Neural crest cell (in vitro differentiated cells): ENCODE data around the gene FAM221B.

DNA sequence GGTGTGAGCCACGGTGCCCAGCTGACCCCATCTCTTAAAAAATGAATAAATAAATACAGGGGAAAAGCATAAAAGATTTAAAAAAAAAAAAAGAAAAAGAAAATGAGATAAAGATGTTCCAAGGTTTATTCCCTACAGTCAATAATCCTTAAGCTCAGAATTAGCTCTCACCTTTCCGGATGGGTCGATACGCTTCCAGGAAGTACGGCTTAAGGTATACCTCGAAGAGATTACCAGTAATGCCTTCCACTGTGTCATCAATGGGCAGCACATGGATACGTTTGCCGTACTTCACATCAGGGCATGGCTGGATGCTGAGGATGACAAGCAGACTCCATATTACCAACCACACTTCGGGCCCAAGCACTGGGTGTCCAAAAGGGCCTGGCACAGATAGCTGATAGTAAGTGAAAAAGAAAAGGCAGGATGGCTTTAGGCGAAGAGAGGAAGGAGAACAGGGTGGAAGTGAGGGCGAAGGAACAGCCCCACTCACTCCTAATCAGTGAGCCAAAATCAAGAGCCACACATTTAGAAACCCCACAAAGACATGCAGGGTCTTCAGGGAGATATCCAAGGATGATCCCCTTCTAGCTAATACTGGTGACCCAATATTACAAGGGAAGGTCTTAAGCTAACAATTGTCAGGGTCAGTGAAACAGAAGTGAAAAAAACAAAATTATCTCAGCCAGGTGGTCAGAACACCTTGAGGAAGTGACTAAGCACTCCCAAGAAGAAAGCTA lies 5.8 kb downstream of the VCP start:
- PRO-cap = no peak

- PRO-cap = no peak
These were observed 1.7 kb downstream of the VCP start for GRCh38 chr9:35070669-35071159.

- PRO-cap = no peak
These were observed 753 bp downstream of the FANCG start for GRCh38 chr9:35078975-35079402.

GRCh38 chr9:35116639-35117332 lies 1.1 kb upstream of the ATOSB start:
- PRO-cap = unidirectional peak, plus-strand start at chr9:35117063

GRCh38 chr9:35341291-35341939 lies 148.5 kb upstream of the RUSC2 start:
- PRO-cap = no peak

DNA sequence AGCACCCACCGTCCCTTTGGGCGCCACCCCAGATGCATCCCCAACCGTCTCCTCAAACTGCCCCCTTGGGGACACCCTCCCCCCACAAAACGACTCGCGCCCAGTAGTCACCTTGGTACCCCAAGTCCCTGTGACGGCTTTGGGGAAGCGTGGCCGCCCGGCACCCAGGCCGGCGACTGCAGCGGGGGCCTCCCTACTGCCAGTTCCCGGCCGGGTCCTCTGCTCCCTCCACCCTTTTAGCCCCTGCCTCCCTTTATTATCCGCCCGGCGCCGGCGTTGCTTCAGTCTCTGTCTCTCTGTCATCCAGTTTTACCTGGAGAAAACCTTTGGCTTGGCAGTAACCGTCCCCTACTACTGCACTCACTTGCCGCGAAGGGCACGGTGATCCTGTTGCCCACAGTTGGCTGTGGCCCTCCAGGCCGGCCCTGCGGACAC lies 534 bp downstream of the RUSC2 start:
- PRO-cap = no peak

GRCh38 chr9:35517700-35518582 lies 28.0 kb downstream of the RUSC2 start:
- PRO-cap = no peak

GRCh38 chr9:35553540-35554039 lies 10.1 kb downstream of the FAM166B start:
- PRO-cap = no peak

- PRO-cap = no peak
These were observed 6.1 kb upstream of the TESK1 start for GRCh38 chr9:35598926-35599481.

- PRO-cap = no peak
These were observed 5.2 kb downstream of the TPM2 start for GRCh38 chr9:35684219-35685209.

GRCh38 chr9:35686624-35687891 lies 2.7 kb downstream of the TPM2 start:
- PRO-cap = no peak

DNA sequence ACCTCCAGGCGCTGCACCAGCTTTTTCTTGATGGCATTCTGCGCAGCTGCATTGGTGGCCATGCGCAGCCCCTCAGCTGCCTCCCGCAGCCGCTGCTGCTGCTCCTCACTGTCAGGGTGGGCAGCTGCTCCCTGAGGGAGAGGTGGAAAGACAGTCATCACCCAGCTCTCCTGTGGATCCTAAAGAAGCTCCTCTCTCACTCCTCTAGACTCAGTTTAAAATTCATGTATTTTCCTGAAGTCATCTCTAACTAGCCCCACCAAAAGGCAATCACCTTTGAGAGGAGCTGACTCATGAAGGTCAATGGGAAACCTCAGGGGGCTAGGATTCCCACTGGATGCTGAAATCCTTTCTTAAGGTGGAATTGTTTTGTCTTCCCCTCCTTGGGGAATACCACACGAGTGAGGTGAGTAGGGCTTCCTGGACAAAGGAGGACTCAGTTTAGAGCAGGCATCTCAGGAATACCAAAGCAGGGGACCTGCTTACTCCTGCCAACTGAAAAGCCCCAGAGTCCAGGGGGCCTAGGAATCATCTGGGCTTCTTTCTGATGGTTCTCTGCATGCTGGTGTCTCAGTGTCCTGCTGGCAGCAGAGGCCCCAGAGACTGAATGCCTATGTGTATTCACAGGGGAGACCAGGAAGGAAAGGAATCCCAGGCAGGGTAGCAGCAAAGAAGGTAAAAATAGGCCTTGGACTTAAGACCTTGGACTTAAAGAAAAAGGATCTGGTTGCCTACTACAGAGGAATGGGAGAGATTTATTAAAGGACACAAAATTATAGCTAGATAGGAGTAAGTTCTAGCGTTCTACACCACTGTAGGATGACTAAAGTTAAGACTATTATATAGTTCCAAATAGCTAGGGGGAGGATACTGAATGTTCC lies 16.7 kb downstream of the TLN1 start:
- PRO-cap = no peak

GRCh38 chr9:35722616-35723048 lies 9.4 kb downstream of the TLN1 start:
- PRO-cap = no peak

DNA sequence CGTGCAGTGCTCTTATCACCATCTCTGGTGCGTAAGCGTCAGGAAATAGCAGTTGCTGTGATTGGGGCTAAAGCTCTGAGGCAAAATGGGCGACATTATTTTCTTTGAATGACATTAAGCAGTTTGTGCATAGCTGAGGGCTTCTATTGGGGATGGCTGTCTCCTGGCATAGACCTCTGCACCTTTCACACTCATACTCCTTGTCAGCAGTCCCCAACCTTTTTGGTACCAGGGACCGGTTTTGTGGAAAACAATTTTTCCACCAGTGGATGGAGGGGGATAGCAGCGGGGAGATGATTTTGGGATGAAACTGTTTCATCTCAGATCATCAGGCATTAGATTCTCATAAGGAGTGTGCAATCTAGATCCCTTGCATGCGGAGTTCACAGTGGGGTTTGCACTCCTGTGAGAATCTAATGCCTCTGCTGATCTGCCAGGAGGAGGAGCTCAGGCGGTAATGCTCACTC lies 1.2 kb upstream of the MSMP start:
- PRO-cap = no peak

- PRO-cap = no peak
These were observed 6.5 kb upstream of the MSMP start for GRCh38 chr9:35760498-35761145.

- PRO-cap = no peak
These were observed 15.3 kb upstream of the NPR2 start for GRCh38 chr9:35775944-35776583.

- PRO-cap = no peak
These were observed 7.5 kb downstream of the NPR2 start for GRCh38 chr9:35798833-35799331.

DNA sequence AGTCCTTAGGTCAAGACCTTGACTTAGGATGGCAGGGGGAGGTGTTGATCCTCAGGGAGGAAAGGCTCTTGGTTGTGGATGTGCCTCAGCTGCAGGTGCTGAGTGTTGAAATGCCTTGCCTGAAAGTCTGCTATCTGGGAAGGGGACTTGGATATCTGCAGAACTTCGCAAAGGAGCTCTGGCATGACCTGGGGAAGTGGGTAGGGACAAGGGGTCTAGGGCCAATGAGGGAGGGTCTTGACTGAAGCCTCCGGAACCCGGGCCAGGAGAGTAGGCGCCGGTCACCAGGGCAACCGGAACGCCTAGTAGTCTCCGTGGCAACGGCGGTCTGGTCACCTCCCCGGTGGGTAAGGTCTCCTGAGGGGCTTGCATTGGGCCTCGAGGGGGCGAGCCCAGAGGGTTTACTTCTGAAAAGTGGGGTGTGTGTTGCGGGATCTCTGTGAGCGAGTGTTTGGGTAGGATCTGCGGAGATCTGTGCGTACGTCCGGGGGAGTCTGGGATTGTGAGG lies at the start of gene FAM221B:
TSS of gene FAM221B (minus strand) at position 243 of the 508 bp plus-strand sequence.
- PRO-cap = bidirectional peak, plus-strand start at position 371 of the sequence, minus-strand start at position 243 of the sequence

DNA sequence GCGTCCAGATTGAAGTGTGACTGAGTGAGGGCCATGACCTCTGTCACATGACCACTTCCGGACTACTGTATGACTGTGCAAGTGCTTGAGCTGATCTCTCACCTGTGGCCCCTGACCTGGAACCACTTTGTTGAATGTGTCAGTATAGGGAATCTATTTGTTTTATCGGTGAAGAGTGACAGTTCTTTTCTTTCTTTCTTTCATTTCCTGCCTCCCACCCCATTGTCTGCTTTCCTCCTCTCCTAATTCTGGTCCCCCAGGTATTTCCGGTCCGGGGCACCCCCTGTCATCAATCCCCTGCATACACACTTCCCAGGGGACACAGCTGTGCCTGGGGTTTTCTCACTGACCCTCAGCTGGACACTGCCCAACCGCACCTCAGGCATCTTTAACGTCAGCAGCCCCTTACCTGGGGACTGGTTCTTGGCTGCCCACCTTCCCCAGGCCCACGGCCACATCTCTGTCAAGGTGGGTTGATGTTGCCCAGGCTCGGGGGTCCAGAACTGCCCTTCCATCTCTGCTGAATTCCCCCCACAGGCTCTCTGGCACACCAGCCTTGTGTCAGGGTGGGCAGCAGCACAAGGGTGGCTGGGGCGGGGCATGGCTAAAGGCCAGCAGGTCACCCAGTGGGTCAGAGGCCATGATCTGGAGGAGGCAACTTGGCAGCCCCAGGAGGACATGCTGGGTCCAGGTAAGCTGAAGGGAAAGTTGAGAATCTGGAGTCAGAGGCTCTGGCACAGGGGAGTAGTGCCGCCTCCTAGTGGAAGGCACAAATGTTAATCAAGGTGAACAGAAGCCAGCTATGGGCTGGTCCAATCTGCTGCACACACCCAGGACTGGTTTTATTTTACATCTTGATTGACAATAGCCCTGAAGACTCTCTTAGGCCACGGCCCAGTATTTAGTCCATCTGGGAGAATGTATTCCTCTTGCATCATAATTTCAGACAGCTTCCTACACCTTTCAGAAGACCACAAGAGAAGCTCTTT lies 6.0 kb downstream of the TMEM8B start:
- PRO-cap = no peak

- PRO-cap = no peak
These were observed 13.2 kb downstream of the OR13J1 start for GRCh38 chr9:35856891-35857560.